AG04450 (cell line): ENCODE results near the genes SLC10A4 and ZAR1.

DNA sequence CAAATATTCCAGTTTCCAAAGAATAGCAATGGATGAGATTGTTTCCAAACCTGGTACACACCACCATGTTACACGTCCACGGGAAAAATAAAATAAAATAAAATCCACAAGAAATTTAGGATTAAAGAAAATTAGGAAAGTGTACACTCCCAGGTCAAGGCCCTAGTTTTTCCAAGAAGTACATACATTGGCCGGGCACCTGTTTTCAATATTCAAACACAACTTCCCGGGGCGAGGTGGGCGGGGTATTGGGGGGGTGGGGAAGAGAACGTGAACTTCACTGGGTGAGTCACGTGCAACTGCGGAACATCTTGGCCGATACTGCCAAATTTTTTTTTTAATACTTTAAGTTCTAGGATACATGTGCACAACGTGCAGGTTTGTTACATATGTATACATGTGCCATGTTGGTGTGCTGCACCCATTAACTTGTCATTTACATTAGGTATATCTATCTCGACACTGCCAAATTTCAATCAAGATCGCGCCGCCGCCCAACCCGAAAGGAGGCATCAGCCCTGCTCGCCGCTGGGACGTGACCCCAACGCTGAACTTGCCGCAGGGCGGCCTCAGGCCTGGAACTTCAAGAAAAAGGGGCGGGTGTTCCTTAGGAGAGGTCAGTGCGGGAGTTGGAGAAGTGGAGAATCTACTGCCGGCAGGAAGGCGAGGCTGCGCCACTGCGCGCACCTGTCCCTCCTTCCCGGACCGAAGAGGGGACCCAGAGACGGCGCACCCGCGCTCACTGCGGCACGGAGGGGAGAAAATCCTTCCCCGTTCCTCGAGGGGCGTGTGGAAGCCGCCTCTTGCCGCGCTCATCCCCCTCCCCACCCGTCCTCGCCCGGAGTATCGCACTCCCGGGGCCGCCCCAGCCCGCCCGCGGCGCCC is 533 bp downstream of the TEC start:
- CAGE, long polyA plus RNA = no peak
- RRBS = 2% methylated on average over 12 of the region's 54 CpGs

DNA sequence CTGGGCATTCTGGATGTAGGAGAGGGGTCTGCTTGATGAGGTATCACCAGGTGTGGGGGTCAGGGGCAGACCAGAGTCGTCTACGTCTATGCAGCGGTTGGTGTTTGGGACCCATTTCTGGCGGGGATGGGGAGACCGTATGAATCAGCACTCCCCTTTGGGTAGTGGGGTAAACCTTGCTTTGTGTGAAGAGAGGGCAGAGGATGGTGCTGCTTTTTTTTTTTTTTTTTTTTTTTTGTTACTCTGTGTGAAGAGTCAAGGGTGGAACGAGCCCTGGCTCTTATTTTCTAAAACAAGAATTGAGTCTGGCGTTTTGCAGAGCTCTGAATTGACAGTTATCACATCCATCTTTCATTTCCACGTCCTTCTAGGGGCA is 1.2 kb downstream of the SLAIN2 start:
- CAGE, long polyA plus RNA = no peak
- RRBS = no CpG with 5 or more reads among the region's 8 CpGs

DNA sequence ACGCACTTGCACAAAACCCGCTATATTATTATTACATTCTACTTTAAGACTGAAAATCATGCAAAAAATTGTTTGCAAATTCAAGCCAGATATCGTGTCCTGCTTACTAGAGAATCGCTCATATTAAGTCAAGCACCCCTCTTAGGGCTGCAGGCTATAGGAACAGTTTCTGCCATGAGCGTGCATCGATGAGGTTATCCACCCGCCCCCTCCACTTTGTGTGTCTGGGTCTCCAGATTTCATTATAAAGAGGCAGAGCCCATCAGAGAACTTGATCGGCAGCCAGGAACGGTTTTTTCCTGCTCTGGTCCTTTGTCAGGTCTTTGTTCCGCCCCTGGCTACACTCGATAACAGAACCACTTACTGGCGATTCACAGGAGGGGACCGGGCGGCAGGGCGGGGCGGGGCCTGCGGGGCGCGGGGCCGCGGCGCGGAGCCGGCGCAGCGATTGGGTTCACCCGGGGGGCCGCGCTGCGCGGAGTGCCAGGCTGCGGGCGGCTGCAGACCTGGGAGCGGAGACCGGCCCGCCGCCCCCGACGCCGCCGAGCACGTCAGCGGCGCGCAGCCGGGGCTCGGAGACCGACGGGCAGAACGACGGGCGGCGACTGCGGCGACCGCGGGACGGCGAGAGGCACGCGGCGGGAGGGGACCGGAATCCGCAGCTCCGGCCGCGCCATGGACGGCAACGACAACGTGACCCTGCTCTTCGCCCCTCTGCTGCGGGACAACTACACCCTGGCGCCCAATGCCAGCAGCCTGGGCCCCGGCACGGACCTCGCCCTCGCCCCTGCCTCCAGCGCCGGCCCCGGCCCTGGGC is at the start of gene SLC10A4:
Gene SLC10A4, plus strand, starts transcription at position 457 of the 817 bp plus-strand sequence.
- CAGE, long polyA plus RNA = no peak
- RRBS = 5% methylated on average over 53 of the region's 80 CpGs

DNA sequence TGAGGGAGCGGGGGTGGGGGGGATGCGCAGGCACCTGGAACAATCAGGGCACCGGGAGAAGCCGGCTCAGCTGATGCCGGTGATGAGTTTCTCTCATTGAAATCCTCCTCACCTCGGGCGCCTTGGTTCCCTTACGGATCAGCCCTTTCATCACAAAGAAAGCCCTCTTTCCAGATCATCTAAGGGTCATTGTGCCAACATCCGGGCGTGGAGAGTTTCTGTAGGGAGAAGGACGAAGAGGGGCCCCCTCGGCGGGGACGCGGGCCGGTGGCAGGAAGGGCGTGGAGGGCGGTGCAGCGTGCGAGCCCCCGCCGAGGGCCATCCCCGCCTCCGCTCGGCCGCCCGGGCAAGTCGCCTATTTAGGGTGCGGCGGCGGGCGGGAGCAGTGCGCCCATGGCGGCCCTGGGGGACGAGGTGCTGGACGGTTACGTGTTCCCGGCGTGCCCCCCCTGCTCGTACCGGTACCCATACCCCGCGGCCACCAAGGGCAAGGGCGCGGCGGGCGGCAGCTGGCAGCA is at the start of gene ZAR1:
Gene ZAR1, plus strand, starts transcription at position 354 of the 518 bp plus-strand sequence.
- CAGE, long polyA plus RNA = no peak
- RRBS = 4% methylated on average over 30 of the region's 47 CpGs

- CAGE, long polyA plus RNA = no peak
- RRBS = no CpG with 5 or more reads among the region's 5 CpGs
These were observed 143.9 kb downstream of the ZAR1 start for GRCh38 chr4:48633793-48634529.

GRCh38 chr4:48755092-48755599 is 24.9 kb downstream of the FRYL start:
- CAGE, long polyA plus RNA = no peak
- RRBS = no CpG with 5 or more reads among the region's 2 CpGs

DNA sequence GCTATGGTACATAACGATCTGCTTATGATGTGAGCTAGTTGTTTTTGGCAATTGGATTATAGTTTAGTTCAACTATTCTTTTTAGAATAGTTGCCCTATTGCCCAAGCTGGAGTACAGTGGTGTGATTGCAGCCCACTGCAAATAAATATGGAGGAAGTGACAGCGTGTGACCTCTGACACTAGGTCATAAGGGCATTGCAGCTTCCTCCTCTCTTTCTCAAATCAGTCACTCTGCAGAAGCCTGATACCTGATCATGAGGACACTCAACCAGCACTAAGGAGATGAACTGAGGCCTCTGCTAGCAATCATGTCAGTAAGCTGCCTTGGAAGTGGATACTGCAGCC is 24.8 kb upstream of the FRYL start:
- CAGE, long polyA plus RNA = no peak
- RRBS = no CpG with 5 or more reads among the region's 2 CpGs

DNA sequence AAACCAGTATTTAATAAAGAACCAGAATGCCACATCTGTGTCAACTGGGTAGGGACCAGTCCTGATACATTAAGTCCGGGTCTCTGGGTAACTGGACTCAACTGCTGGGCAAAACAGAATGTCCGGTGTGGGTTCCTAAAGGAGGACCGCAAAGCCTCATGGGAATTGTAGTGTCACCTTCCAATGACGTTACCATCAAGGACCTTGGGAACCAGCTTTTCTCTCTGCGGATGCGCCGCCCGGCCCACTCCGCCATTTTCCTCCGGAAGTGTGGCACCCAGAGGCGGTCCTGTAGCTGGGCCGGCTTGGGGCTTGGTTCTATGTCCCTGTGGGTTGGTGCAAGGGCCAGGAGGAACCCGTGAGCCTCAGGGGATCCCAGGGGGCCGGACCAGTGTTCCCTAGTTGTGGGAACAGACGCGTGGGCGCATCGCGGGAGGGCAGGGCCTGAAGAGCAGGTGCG is 175.0 kb downstream of the CWH43 start:
- CAGE, long polyA plus RNA = no peak
- RRBS = no CpG with 5 or more reads among the region's 20 CpGs

DNA sequence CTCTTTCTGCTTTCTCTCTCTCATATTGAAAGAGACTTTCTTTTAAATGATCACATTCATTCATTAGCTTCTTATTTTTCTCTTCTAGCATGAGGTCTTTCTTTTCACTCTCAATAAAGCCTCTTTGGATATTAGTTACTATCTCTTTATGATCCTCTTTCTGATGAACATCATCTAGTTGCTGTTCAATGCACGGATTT is 516.0 kb downstream of the CWH43 start:
- CAGE, long polyA plus RNA = no peak
- RRBS = no CpG with 5 or more reads among the region's 1 CpG

- CAGE, long polyA plus RNA = no peak
- RRBS = no CpG with 5 or more reads among the region's 6 CpGs
These were observed 2.8 kb downstream of the USP46 start for GRCh38 chr4:52656260-52656778.

DNA sequence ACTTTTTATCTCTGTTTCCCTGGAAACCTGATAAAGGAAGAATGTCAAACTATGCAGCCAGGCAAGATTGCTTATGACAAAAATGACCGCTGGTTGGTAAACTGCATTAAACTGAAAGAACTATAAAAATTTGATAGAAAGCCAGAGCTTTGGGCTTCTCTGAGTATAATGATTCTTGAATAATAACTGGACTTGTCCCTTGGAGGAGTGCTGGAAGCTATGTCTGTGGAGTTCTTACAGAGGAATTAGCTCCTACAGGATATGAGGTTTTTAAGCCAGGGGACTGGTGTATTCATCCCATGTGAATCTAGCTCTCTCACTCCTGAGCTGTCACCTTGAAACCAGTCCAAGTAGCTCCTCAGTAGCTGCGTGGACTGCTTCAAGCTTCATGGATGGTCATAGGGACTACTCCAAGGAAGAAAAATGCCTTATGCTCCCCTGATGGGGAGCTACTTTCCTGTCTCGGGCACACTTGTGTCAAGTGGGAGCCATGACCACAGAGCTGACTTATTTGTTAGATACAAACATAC is 52.1 kb downstream of the RASL11B start:
- CAGE, long polyA plus RNA = no peak
- RRBS = no CpG with 5 or more reads among the region's 3 CpGs

- CAGE, long polyA plus RNA = no peak
- RRBS = no CpG with 5 or more reads among the region's 4 CpGs
These were observed 161.9 kb downstream of the RASL11B start for GRCh38 chr4:53023711-53024789.

DNA sequence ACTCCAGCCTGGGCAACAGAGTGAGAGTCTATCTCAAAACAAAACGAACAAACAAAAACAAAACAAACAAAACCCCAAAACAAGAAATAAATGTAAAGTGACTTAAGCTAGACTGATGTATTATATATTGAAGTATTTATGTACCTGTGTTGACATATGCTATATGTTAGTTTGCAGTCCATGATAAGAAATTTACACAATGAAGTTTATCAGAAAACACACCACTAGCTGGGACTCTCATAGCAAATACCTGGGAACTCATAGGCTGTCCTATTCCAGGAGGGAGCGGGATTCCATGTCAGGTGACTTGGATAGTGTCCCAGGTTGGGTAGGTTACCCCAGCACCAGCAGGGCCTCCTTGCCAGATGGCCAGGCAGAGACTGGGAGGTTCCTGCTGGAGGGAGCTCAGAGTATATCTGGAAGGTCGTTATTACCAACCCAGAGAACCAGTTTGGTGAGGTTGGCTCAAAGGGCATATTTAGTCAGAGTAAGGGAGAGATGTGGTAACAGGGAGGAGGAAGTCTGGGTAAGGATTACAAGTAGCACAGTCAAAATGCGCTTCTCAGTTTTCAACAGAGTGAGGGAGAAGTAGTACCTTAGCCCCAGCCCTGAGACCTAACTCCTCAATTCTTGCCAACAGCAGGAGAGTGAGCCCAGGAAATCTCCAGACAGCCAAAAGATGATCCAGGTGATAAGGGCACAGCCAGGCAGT is 53.2 kb upstream of the LNX1 start:
- CAGE, long polyA plus RNA = no peak
- RRBS = no CpG with 5 or more reads among the region's 4 CpGs

DNA sequence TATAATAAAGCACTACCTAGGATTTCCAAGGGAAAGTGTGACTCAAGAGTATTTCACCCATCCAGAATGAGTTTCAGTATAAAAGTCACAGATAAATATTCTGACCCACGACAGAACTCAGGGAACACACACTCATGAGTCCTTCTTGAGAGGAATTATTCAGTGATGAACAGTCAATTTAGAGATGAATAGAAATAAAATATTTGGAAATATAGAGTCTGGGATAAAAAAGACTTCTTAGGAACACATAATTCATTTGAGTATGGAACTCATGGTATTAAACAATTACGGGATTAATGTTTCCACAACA is 143.4 kb upstream of the LNX1 start:
- CAGE, long polyA plus RNA = no peak
- RRBS = no CpG with 5 or more reads among the region's 2 CpGs

- CAGE, long polyA plus RNA = no peak
- RRBS = no CpG with 5 or more reads among the region's 1 CpG
These were observed 5.1 kb downstream of the CHIC2 start for GRCh38 chr4:54059294-54059694.

- CAGE, long polyA plus RNA = no peak
- RRBS = no CpG with 5 or more reads among the region's 17 CpGs
These were observed 48.0 kb downstream of the PDGFRA start for GRCh38 chr4:54276949-54277551.

GRCh38 chr4:54534902-54535308 is 122.9 kb upstream of the KIT start:
- CAGE, long polyA plus RNA = no peak
- RRBS = no CpG with 5 or more reads among the region's 13 CpGs

GRCh38 chr4:54539410-54540064 is 118.2 kb upstream of the KIT start:
- CAGE, long polyA plus RNA = no peak
- RRBS = no CpG with 5 or more reads among the region's 27 CpGs

DNA sequence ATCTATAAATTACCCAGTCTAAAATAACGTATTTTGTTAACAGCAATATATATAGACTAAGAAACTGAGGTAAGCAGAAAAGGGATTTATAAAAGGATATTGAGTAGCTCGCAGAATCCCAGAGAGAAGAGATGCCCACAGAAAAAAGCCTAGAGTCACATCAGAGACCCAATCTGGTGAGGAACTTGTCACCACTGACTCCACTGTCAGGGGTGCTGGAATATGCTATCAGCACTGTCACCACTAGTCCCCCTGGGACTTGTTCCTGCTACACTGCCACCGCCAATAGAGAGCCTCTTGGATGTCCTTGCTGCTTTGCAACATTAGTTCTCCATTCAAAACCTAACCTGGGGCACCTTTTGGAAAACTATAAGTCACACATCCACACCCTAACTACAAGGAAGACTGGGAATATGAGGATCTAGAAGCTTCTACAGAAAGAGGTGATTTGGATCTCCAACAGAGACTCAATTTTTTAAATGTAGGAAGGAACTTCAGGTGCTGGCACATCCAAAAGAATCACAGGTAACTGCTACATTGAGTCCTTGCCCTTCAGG is 125.1 kb downstream of the KDR start:
- CAGE, long polyA plus RNA = no peak
- RRBS = no CpG with 5 or more reads among the region's 3 CpGs

DNA sequence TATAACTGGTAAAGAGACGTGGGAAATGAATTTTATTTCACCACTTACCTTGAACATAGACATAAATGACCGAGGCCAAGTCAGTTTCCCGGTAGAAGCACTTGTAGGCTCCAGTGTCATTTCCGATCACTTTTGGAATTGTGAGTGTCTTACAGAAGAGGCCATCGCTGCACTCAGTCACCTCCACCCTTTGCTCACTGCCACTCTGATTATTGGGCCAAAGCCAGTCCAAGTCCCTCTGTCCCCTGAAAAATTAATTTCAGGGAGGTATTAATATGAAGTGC is 6.9 kb downstream of the KDR start:
- CAGE, long polyA plus RNA = no peak
- RRBS = no CpG with 5 or more reads among the region's 5 CpGs